Zone of skin (tissue), 1 donor: Measurements from ENCODE around the gene SYN3.

DNA sequence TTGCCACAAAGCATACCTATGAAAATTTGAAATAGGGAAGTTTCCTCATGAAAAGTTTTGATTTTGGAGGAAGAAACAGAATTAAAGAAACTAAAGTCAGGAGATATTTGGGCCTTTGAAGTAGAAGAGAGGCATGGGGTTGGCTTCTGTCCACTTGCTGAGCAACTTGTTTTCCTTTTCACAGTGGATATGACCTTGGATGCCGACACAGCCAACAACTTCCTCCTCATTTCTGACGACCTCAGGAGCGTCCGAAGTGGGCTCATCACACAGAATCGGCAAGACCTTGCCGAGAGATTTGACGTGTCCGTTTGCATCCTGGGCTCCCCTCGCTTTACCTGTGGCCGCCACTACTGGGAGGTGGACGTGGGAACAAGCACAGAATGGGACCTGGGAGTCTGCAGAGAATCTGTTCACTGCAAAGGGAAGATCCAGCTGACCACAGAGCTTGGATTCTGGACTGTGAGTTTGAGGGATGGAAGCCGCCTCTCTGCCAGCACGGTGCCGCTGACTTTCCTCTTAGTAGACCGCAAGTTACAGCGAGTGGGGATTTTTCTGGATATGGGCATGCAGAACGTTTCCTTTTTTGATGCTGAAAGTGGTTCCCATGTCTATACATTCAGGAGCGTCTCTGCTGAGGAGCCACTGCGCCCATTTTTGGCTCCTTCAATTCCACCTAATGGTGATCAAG lies 2.5 kb downstream of the RFPL3 start:
- RRBS = no CpG with 5 or more reads among the region's 19 CpGs

- RRBS = no CpG with 5 or more reads among the region's 10 CpGs
Measured at GRCh38 chr22:32528311-32528763, 53.7 kb downstream of the FBXO7 start.

DNA sequence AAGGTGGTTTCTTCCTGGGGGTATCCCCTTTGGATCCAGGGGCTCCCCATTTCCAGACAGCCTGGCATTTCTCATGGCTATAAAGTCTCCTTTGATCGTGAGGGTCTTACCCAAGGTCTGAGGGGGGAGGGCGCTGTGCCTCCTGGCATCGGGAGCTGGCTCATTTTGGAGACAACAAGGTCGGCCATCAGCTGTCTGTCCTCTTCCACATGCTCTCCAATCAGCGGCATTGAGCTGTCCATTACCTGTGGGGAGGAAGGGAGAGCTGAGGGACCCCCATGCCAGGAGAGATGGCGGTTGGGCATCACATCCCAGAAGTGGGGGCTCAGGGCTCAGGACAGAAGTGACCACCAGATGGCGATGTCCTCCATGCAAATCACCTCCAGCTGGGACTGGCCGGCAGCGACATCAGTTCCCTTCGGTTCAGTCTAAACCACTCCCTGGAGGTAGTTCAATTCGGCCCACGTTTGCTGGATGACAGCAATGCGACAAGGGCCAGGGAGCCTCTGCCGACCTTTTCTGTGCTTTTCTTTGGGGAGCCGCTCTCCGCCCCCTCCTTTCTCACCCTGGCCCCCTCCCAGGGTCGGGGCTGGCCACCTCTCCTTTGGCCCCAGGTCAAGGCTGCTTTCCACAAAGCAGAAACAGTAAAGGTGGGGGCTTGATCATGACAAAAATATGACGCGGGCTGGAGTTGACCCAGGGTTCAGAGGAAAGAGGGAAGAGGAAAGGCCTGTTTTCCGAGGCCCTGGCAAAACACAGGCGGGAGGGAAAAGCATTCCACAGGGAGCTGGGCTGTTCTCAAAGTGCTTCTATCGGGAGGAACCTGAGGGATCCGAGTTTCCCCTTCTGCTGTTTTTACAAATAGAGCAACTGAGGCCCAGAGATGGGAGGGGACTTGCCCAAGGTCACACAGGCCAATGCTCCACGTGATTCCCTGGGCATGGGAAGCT lies 54.4 kb downstream of the FBXO7 start:
- RRBS = no CpG with 5 or more reads among the region's 24 CpGs

- RRBS = 40% methylated on average over 1 of the region's 15 CpGs
Measured at GRCh38 chr22:32533601-32534289, 59.1 kb downstream of the FBXO7 start.

DNA sequence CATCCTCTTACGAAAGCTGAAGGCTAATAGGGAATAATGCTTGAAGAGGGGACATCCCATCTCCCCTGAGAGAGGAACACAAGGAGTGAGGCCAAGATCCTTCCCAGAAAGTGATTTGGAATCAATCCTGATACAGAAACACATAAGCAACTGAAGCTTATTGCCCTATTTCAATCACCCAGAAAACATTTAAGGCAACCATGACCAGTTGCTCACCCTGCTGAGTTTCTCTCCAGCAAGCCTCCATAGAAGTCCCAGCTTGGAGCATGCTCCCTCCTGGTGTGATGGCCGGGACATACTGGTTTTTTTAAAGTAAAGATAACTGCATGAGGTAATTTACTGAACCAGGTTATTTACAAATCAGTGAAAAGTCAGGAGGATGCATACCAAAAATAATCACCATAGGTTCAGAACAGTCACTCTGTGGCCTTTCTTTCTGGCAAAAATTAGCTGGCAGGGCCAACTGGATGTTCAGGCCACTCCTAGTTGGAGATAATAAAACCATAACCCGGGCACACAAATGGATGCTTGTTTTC lies 80.7 kb downstream of the FBXO7 start:
- RRBS = no CpG with 5 or more reads among the region's 3 CpGs

- RRBS = no CpG with 5 or more reads among the region's 1 CpG
Measured at GRCh38 chr22:32700145-32700485, 101.4 kb upstream of the TIMP3 start.

GRCh38 chr22:32764724-32765491 lies 36.6 kb upstream of the TIMP3 start:
- RRBS = no CpG with 5 or more reads among the region's 14 CpGs

- RRBS = no CpG with 5 or more reads among the region's 10 CpGs
Measured at GRCh38 chr22:32803913-32804472, 2.5 kb downstream of the TIMP3 start.

- RRBS = no CpG with 5 or more reads among the region's 9 CpGs
Measured at GRCh38 chr22:32820911-32821749, 19.6 kb downstream of the TIMP3 start.

DNA sequence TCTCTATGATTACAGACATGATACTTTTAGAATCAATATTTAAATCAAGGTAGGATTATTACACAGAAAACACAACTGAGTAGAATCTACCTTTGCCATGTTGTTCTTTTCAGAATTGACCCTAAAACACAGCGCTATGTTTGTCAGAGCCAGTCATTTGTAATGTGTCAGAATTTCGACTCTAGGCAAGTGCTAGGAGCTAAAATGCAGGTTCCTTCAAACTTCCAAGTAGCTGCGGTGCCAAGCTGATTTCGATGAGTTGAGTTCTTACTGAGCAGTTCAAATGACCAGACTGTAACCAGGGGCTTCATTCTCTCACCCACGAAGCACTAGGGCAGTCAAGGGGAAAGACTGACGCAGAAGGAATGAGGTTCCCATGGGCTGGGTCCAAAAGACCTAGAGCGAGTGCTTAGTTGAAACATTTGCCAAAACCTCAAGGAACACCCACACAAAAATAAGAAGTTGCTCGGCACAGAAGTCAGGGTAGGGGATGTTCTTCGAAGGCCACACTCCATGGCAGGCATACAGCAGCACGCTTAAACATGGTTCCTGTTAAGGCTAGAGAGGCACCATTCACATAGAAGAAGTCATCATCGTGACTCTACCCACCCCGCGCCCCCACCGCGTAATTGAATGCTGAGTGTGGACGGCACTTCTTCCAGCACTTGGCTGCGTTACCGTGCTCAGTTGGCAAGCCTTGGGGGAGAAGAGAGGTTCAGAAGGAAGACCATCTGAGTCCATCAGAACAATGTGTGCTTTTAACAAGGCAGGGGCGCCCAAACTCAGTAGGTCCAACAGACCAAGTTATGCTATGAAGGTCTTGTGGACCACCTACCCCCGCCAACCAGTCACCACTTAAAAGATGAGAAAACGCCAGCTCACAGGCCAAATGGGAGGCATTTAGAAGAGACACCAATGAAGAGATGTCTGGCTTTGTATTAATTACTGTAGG lies 52.9 kb downstream of the TIMP3 start:
- RRBS = no CpG with 5 or more reads among the region's 21 CpGs

GRCh38 chr22:32863752-32864209 lies 62.3 kb downstream of the TIMP3 start:
- RRBS = no CpG with 5 or more reads among the region's 3 CpGs

DNA sequence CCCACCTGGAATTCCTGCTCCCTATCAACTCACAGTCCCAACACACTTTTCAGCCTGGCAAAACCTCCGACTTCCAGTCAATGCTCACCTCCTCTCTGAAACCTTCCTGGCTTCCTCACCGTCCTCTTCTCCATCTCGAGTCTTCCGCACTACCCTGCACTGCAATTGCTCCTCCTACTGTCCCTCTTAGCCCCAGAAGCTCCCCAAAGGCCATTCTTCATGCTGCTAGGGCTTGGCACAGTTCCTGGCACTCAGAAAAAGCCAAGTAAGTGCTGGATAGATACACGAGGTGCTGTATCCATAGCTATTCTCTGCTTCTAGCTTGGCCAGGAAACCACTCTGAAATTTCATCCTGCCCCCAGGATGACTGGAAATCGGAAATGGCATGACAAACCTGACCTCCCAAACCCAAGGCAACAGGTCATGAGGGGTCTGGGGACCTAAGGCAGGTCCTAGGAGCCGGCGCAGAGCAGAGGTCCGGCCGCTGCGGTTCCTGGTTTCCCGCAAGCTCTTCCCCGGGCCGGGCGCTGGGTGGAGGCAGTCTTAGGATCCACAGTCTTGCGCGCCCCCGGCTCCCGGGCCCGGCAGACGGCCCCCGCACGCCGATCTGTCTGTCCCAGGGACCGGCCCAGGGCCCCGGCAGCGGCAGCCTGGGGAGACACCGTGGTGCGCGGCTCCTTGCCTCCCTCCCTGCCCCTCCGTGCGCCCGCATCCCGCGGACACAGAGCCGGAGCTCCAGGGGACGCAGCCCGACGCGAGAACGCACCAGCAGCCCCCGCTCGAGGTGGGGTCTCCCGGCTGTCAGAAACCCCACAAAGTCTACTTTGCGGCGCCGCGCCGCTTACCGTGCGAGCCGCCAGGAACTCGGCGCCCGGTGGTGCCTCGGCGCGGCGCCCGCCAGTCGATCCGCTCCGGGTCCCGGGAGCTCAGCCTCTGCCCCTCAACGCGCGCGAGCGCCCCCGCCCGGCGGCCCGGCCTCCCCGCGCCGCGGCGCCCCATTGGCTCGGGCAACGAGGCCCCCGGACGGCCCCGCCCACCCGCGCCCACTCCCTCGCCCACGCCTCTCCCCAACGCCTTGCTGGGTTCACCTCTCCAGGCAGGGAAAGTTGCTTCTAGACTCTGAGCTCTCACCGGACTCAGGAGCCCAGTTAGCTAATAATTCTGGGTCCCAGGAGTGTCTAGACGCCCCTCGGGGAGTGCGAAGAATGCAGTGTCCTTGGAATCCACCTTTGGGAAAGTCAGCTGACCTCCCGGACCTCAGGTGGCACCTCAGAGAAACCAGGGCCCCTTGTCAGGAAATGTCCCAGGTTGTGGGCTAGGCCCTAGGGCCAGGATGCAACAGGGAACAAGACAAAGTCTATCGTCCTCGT lies at the start of gene SYN3:
SYN3 (minus strand) TSS at position 935 of the 1,370 bp plus-strand sequence.
- RRBS = 3% methylated on average over 74 of the region's 95 CpGs

DNA sequence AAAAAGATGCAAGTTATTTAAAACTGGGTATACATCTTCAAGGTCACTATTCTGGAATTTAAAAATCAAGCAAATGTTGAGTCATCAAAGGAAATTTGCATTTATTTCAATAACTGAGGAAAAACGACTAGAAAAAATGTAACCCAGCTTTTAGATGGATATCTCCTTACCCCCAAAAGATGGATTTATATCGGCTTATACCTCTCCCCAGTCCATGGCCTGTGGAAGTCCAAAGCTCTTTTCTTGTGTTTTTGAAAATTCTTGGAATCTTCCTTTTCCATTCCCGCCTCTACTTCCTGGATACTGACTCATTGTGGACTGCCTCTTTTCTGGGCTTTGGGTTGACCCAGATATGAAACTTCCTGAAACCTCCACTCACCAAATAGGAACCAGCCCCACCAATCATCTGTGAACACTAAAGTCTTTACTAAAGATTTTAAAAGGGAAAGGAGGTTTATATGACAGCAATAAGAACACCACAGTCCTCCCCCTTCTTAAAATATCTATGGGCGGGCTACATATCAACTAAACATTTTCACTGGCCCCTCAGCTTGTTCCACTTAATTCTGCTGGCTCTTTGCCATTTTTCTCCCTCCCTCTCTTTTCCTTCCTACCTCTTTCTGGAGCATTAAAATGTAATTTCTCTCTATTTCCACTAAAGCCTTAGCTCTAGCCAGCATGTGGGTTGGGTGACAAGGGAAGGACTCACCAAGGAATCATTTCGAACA lies 163.4 kb upstream of the SYN3 start:
- RRBS = no CpG with 5 or more reads among the region's 5 CpGs

DNA sequence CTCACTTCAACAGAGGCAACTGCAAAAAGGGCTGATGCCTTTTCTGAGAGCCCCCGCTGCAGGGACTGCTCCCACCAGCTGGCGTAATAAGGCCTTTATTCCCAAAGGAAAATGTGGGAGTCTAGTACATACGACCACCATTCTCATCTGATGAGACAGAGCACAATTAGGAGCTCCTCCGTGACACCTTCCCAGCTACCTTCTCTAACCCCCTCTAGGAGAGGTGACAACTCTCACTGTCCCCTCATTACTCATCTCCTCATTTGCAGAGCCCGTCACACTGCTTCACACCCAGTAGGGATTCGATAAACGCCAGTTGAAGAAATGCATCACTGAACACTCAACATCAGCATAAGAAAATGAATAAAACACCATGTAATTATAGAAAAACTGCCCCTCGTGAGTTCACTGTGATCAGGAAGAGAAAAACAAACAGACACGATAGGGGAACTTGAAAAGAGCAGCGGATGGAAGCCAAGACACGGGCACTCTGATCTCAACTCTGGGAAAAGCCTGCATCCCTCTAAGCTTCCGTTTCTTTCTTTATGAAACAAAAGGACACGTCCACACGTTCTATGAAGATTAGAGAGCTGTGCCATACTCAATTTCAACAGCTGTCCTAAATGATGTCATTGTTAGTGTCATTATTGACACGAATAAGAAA lies 357.0 kb downstream of the LARGE1 start:
- RRBS = no CpG with 5 or more reads among the region's 15 CpGs

GRCh38 chr22:33614264-33614706 lies 306.0 kb downstream of the LARGE1 start:
- RRBS = no CpG with 5 or more reads among the region's 4 CpGs

GRCh38 chr22:33724633-33725106 lies 195.6 kb downstream of the LARGE1 start:
- RRBS = no CpG with 5 or more reads among the region's 4 CpGs

DNA sequence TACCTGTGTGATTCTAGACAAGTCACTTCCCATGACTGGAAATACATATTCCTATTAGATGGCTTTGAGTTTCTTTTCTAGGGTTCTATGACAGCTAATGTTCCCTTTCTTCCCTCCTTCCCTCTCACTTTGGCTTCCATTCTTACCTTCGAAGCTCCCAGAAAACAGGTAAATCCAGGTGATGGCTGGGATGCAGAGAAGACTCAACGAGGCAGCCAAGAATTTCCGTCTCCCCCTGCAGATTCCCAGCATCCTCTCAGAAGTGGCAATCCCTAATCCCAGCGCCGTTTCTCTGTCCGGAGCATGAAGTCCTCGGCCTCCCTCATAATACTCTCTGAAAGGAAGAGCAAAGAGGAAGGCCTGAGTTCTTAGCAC lies 159.1 kb downstream of the LARGE1 start:
- RRBS = no CpG with 5 or more reads among the region's 7 CpGs

DNA sequence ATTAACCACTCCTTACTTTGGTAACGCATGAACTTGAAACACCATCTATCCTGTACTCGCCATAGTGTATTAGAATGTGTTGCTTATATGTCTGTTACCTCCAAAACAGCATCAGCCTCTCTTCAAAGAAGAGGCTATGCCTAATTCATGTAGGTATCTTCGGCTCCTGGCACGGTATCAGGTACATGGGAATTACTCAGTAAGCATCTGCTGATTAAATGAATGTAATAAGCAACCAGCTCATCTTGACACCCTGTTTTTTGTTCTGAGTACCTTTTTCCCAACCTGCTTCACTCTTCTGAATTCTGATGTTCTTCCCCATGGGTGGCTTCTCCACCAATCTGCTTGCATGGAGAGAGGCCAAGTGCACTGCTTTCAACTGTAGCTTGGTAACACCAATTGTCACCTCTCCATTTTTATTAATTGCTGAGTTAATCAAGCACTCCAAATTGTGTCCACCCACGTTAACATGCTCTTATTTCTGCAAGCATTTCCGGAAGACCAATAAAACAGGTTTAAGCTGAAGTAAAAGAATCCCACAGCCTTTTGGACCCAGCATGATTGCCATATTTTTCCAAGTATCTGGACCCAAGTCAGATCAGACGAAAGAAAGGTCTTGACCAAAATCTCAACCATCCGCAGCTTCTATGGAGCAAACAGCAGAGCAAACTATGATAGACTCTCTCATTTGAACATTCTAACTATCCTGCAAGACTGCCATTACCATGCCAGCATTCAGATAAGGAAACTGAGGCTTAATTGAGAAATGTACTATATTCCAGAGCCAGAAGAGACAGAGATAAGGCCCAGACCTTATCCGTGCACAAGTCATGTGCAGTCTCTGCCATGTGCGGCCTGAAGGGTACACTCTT lies 40.4 kb downstream of the LARGE1 start:
- RRBS = no CpG with 5 or more reads among the region's 10 CpGs

GRCh38 chr22:35299953-35300363 lies 264 bp downstream of the TOM1 start:
- RRBS = 1% methylated on average over 6 of the region's 20 CpGs

DNA sequence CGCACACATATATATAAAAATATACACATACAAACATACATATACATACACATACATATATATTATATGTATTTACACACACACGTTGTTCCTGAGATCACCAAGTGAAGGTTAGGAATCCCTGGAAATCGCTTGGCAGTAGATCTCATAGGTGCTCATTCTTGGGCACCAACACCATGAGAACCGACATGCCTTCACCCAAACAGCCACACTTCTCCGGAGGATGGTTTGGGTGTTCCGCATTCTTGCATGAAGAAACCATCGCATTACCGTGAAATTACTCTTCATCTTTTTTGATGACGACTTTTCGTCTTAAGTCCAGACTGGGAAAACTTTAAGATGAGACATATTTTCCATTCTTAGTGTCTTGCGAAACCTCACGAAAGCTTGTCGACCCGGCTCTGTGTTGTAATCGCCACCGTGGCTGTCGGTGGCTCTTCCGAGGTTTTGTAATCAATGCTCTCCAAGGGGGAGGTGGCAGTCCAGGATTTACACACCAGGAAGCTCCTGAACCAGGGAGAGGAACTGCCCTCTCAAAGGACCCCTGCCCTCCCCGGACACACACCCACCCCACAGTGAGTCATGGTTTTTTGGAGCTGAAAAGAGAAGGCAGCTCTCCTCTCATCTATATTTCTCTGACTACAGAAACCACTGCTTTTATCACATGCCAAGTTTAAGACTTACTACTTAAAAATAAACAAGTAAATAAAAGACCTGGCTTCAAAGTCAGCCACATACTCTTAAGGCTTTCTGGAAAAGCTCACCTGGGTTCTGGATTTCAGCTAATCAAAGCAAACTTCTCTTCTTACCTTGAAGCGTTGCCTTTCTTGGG lies 1.8 kb downstream of the TOM1 start:
- RRBS = no CpG with 5 or more reads among the region's 20 CpGs